Iris pigment epithelial cell (primary cell): Measurements from ENCODE around the gene C1orf198.

DNA sequence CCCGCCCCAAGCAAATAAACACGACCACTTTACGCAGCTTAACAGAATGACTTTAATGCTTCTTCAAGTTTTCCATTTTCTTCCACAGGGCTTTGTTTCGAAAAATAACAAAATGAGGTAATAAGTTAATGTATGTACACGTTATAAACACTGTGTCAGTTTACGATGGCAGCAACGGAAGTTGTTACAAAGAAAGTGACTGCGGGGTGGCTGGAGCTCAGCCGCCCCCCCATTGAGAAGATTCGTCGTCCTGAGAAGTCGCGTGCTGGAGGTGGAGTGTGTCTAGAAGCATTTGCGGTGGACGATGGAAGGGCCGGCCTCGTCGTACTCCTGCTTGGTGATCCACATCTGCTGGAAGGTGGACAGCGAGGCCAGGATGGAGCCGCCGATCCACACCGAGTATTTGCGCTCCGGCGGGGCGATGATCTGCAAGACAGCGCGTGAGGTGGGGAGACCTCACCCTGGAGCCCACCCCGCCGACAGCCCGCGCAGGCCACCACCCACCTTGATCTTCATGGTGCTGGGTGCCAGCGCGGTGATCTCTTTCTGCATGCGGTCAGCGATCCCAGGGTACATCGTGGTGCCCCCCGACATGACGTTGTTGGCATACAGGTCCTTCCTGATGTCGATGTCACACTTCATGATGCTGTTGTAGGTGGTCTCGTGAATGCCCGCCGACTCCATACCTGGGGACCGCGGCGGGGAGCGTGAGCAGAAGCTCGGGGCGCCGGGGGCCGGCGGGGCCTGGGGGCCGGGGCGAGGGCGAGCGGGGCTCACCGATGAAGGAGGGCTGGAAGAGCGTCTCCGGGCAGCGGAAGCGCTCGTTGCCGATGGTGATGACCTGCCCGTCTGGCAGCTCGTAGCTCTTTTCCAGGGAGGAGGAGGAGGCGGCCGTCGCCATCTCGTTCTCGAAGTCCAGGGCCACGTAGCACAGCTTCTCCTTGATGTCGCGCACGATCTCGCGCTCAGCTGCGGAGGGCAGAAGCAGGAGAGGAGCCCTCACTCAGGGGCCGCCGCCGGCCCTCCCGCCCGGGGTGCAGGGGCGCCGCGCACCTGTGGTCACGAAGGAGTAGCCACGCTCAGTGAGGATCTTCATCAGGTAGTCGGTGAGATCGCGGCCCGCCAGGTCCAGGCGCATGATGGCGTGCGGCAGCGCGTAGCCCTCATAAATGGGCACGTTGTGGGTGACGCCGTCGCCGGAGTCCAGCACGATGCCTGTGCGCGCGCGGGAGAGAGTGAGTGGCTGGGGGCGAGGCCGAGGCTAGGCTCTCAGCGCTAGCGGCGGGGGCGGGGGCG lies 2.2 kb downstream of the ACTA1 start:
- RRBS = 3% methylated on average over 7 of the region's 113 CpGs

GRCh38 chr1:229499464-229500241 lies 8.5 kb downstream of the NUP133 start:
- RRBS = no CpG with 5 or more reads among the region's 5 CpGs

DNA sequence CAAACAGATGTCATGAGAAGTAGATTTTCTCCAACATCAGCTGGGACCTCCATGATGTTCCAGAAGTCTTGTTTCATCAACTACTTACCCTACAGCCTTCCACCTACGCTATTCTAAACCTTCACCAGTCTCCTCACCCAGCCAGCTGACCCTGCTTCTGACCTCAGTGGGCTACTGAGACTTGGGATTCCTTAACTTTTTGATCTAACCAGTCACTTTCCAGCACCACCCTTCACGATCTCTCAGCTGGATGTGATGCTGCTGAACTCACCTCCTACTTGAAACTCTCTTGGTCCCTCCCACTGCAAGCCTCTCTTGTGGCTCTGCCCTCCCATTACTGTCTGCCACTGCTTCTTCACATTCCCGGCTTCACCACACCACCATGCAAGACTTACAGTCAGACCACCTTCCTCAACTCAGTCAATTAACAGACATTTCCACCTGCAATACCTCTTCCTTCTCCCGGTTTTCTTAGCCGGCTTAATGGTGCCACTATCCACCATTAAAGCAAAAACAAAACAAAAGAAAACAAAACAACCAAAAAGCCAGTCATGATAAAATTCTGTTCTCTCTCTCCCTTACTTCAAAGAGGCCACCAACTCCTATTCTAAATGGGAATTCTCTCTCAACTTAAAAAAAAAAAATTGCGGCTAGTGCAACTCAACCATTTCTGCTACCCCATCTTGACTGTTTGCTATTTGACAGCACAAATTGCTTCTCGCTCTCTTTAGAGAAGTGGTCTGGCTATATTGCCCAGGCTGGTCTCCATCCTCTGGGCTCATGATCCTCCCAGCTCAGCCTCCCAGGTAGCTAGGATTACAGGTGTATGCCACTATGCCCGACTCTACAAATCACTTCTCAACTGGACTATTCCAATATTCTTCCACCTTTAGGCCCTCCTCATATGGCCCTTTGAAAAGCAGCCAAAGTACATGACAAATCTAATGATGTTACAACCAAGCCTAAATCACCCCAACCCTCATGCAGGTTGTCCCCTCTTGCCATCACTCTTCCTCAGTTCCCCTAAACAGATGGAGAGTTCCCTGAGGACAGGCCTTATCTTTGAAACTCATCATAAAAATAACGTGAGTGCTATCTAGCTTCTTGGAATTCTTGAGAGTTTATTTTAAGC lies 6.0 kb downstream of the TAF5L start:
- RRBS = 95% methylated on average over 2 of the region's 9 CpGs

DNA sequence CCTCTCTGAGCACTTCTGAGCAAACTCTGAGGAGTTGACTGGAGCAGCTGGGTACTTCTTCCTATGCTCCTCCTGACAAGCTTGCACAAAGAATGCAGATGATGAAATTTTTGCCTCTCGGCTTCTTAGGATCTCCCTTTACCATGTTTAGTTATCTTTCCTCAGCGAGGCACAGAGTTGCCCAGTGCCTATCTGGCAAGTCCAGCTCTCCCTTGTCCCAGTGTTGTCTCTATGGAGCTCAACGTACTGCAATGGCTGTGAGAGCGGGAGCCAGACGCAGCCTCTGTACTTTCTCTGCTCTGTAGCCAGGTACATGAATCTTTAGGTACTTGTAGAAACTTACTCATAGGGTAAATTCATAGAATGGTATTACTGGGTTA lies 79.7 kb downstream of the URB2 start:
- RRBS = no CpG with 5 or more reads among the region's 5 CpGs

- RRBS = no CpG with 5 or more reads among the region's 2 CpGs
These were observed 64.6 kb upstream of the GALNT2 start for GRCh38 chr1:230002461-230002840.

GRCh38 chr1:230011504-230012225 lies 55.4 kb upstream of the GALNT2 start:
- RRBS = no CpG with 5 or more reads among the region's 6 CpGs

GRCh38 chr1:230079584-230079783 lies 12.4 kb downstream of the GALNT2 start:
- RRBS = no CpG with 5 or more reads among the region's 4 CpGs

DNA sequence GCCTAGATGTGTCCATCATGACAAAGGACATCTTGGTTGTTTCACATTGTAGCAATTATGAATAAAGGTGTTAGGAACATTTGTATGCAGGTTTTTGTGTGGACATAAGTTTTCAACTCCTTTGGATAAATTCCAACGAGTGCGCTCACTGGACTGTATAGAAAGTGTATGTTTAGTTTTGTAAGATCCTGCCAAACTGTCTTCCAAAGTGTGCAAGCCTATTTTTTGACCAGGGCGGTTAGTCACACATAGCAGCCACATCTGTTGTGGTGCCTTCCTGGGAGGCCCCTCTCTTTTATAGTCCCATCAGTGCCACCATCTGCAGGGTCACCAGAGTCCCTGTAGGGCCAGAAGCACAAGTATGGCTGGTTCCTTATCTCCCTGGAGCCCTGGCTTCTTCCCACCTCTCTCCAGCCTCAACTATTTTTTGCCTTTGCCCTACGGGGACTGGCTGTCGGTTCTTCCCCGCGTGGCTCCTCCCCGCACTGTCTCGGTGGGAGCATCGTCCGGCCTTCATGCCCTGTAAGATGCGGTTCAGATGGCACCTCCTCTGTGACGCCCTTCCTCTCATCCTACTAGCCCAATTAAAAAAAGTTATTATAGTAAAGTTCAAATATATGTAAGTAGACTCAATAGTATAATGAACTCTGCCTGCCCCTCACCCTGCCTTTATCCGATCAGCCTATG lies 51.3 kb downstream of the GALNT2 start:
- RRBS = no CpG with 5 or more reads among the region's 14 CpGs

- RRBS = no CpG with 5 or more reads among the region's 10 CpGs
These were observed 73.3 kb downstream of the GALNT2 start for GRCh38 chr1:230140289-230140728.

DNA sequence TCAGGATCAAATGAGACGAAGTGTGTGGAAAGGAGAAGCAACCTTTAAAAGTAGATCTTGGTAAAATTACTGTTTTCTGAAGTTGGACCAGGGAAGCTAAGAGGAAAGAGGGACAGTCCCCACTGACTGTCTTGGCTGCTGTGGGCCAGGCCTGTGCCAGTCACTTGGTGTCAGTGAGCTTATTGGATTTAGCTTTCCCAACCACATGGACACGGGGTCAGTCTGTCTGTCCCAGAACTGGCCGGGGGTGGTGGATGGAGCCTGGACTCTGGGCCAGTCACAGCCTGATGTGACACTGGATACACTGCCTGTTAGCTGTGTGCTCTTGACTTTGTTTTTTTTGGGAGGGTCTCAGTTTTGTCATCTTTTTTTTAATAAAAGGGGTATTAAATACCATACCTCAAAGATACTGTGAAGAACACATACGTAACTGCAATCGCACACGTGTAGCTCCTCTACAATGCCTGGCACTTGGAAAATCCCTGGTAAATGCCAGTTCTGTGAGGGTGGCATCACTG lies 96.7 kb downstream of the GALNT2 start:
- RRBS = no CpG with 5 or more reads among the region's 6 CpGs

- RRBS = no CpG with 5 or more reads among the region's 8 CpGs
These were observed 102.6 kb downstream of the GALNT2 start for GRCh38 chr1:230169457-230170162.

GRCh38 chr1:230274020-230274600 lies 152.0 kb downstream of the PGBD5 start:
- RRBS = 100% methylated on average over 2 of the region's 13 CpGs

DNA sequence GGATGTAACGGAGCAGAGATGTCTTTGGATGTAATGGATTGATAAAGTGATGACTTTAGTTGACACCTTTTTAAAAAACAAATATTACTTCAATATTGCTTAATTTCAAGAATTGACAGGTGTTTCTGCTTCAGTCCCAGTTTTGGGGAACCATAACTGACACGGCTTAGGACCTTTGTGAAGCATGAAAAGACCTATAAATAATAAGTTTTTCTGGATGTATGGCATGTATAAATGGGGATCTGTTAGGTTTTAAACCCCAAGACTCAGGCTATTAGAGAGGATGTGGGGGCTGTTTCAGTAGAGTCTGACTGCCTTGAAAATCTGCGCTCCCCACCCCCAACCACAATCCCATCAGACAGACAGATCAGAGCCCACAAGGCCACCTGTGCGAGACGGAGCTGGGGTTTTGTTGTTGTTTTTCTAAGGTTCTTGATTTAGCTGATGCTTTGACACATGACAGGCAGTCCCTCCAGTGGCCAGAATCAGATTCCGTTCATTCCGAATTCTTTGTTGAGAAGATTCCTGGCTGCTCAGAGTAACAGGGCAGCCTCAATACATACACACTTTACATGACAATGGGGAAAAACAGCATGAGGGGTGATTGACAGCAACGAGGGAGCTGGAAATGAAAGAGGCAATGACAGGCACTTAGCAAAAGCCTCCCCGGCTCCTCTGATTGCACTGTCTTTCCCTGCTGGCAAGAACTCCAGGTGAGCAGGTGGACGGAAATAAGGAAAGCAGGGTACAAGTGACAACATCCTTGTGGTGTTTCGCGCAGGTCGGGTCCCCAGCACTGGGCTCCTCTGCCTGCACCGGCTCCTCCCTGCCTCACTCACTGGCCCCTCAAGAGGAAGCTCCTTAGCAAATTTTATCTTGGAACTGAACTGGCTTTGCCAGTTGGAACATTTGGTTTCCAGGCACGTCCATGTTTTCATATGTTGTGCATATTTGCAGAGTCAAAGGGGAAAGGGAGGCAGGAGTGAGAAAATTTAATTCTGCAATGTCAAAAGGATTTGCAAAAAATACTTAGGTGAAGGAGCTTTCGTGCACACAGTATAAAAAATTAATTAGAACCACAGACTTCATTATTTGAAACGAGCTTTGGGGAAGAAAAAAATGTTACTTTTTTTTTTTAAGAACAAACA lies 148.8 kb downstream of the PGBD5 start:
- RRBS = no CpG with 5 or more reads among the region's 17 CpGs

DNA sequence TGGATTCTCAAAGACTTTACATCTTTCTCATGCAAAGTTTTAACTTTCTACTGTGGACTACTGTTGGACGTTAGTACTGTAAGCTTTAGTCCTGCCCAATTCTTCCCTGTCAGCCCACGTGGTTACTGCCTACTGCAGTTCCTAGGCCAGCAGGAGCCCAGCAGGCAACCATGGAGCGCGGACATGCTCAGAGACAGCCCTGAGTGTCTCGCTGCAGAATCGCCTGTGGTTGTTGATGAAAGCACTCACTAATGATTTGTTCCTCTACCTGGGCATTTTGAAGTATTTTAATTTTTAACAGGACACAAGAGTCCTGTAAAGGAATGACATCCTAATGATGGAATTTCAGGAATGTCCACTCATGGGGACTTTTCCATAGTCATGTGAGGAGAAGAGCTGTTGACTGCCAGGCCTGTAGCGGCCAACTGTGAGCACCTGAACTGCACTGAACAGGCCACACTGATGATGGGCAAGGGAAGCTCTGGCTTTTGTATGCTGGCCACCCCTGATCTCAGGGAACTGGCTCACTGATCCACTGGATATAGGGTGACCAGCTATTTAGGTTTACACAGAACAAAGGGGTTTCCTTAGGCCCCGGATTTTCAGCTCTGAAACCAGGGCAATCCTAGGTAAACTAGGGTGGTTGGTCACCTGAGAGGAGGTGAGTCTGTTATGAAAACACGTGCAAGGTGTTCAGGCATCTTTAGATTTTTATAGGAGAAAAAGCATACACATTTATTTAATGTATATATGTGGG lies 44.0 kb downstream of the PGBD5 start:
- RRBS = no CpG with 5 or more reads among the region's 9 CpGs

DNA sequence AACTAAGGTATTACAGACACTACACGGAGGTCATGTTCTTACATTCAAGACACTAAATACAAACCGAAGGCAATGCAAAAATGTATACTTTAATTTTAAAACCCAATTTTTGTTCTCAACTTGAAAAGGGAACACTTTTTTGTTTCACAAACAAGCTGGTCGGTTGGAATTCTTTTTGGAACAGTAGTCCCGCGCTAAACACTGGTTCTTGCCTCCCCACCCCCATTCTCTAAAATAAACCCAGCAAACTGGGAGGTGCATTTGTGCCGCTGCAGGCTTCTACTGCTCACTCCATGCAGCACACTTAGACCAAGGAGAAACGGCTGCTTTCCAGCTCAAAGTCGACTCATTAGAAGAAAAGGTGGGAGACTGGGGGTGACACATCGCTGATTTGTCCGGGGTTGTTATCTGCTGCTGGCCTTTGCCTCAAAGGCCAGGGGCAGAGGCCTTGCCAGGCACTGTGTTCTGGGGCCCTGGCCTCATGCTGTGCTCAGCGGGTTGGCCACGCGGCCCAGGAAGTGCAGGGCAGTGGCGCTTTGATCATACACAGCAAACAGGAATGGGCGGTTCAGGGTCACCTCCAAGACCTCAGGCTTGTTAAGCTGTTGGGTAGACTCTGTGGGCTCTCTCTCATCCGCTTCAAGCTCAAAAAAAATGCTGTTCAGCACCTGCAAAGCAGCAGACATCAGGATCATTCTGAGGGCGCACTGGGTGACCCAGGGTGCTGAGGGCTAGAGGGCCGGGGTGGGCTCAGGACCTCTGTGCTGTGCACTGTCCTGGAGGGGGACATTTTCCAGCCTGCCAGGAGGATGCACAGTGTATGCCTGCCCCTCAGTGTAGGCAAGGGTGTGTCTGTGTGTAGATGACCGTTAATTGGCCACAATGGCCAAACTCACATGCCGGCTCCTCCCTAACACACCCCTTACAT lies 11.0 kb downstream of the AGT start:
- RRBS = no CpG with 5 or more reads among the region's 20 CpGs

DNA sequence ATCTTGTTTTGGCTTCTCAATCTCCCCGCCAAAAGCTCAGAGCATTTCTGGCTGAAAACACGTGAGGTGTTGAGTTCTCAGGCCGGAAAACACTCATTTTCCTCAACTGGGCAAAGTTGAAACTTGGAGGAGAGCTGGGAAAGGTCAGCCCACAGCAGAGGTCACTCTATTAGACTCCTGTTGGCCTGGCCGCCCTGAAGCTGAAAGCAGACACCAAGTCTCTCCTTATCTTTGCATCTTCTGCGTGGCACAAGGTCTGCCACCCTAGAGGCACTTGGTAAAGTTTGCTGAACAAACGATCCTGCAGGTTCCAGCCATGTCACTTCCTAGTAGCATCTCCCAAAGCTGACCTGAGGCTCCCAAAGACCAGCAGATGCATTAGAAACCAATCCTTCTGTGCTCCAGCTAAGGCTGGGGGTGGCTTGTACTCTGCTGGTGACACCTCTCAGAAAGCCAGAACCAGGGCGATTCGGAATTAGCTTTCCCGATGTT lies 10.9 kb downstream of the CAPN9 start:
- RRBS = no CpG with 5 or more reads among the region's 9 CpGs

DNA sequence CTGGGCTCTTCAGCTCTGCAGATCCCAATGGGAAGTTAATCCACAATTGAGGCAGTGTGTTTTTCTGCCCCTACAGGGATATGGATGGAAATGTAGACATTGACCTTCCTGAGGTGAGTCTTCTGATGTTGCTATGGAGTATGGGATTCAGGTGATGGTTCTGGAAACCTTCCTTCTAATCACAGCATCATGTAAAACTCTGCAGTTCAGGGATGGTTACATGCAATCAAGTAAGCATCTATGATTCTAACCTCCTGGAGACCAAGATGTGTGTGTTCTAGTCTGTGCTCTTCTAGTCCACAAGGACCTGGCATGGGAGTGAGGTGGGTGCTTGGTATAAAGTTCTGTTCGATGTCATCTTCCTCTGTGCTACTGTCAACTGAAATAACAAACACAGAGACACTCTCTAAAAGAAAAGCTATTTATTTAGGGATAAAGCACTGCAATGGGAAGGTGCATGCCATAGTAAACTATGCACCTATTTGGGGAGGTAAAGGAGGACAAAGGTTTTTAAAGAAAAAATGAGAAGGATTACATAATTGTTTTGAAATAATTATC lies 38.8 kb downstream of the CAPN9 start:
- RRBS = no CpG with 5 or more reads among the region's 1 CpG

- RRBS = no CpG with 5 or more reads among the region's 5 CpGs
These were observed 20.6 kb downstream of the C1orf198 start for GRCh38 chr1:230847699-230848149.

- RRBS = 3% methylated on average over 34 of the region's 81 CpGs
These were observed at the start of gene C1orf198 for GRCh38 chr1:230868441-230869466. Gene C1orf198 (minus strand): TSS chr1:230868521.

GRCh38 chr1:230945070-230945455 lies 33.6 kb downstream of the TTC13 start:
- RRBS = no CpG with 5 or more reads among the region's 3 CpGs